ENCODE data around the genes TNFAIP2 and EIF5.

GRCh38 chr14:103122517-103123648 is at the start of gene TNFAIP2:
Gene TNFAIP2 (plus strand): TSS chr14:103123461.
- PRO-cap = bidirectional peak, plus-strand start at chr14:103123465, minus-strand start at chr14:103123349

GRCh38 chr14:103135239-103135928 is 12.1 kb downstream of the TNFAIP2 start:
- PRO-cap = no peak

- PRO-cap = no peak
Measured at GRCh38 chr14:103186896-103187709, 63.8 kb downstream of the TNFAIP2 start.

GRCh38 chr14:103198505-103199166 is 75.4 kb downstream of the TNFAIP2 start:
- PRO-cap = no peak

DNA sequence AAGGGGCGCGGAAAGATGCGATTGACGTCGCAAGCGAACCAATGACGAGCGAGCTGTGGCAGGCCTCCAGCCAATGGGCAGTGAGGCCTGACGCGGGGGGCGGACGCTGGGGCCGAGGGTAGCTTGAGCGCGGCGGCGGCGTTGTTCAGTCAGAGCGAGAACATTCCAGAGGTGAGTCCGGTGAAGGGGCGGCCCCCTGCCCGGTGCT is at the start of gene EIF5:
TSS of gene EIF5 (plus strand) at position 148 of the 208 bp plus-strand sequence.
- PRO-cap = bidirectional peak, plus-strand start at position 154 of the sequence, minus-strand start outside the sequence

- PRO-cap = no peak
Measured at GRCh38 chr14:103341545-103341988, 7.5 kb downstream of the EIF5 start.

DNA sequence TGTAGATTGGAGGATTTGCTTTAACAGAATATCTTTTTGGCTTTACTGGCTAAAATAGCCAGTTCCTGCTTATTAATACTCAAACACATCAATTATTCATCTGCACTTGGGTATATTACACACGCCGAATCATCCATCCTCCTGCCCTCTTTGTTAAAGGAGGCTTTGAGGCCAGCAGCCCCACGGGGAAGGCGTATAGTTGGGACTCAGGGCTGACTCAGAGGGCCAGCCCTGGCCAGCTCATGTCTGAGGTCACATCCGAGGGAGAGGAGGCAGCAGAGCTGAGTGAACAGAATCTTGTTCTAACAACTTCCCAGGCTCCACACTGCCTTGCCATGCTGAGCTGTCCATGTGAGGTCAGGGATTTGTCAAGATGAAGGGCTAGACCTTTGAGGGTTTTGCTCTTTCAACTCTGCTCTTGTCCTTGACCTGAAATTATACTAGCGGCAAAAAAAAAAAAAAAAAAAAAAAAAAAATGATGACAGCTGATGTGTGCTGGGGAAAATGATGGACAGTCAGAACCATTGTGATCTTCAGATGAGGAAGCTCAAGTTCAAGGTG is 12.6 kb upstream of the MARK3 start:
- PRO-cap = bidirectional peak, plus-strand start at position 261 of the sequence, minus-strand start at position 161 of the sequence

DNA sequence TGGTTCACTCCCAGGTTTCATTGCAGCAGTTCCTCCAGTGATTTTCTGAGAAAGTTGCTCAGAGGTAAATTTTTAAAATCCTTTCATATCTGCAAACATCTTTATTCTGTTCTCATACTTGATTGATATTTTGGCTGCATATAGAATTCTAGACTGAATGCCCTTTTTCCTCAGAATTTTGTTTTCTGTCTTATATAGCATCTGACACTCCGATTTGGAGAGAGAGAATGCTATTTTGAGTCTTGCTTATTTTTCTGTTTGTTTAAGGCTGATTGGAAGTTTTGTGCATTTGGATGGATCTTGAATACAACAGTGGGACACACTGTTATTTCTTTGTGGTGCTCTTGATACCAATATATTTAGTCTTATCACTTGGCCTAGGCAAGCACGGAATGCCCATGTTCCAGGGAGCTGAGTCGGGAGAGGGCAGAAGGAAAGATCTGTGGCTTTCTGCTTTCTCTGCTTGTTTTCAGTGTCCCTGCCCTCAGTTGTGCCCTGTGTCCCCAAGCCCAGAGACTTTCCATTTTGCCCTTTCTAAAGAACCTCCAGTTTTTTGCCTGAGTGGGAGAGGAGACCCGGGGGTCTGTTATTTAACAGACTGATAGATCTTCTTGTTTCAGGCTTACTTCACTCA is 10.5 kb downstream of the MARK3 start:
- PRO-cap = no peak

DNA sequence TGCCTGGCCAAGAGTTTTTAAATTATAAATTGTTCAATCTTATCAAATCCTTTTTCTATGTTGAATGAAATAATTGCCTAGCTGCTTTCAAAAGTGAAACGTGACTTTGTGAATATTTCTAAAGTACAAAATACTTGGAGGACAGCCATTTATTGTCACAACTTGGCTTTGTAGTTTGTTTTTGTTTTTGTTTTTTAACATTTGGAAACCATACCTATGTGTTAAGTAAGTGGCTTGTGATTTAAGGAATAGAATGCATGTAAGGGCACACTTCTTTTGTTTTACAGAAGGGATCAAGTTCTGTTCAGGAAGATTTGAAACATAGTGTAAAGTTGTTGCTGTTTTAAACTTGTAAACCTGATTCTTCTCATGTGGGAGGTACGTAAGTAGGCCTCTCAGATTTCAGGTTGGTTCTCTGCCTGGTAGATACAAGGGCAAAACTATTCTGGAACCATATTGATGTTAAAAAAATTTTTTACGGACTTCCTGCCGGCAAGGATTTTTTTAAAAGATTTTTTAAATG is 13.5 kb downstream of the MARK3 start:
- PRO-cap = no peak

GRCh38 chr14:103498051-103498621 is 24.5 kb downstream of the CKB start:
- PRO-cap = no peak

- PRO-cap = no peak
Measured at GRCh38 chr14:103503988-103504450, 18.6 kb downstream of the CKB start.

GRCh38 chr14:103558132-103558802 is 4.2 kb downstream of the BAG5 start:
- PRO-cap = no peak

DNA sequence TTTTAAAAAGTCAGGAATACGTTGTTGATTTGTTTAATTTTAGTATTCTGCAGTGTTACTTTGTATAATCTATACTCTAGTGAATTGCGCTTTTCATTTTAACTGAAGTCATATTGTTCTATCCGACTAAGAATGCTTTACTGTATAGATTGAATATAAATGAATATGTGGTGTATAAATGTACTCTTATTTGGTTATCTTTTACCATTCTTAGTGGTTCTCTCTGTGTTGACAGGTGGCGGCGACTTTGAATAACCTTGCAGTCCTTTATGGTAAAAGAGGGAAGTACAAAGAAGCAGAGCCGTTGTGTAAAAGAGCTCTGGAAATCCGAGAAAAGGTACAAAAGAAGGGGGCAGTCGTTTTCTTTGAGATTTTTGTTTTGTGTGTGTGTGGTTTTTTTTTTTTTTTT is 40.9 kb downstream of the KLC1 start:
- PRO-cap = no peak

GRCh38 chr14:103710688-103711265 is 4.5 kb downstream of the XRCC3 start:
- PRO-cap = no peak

DNA sequence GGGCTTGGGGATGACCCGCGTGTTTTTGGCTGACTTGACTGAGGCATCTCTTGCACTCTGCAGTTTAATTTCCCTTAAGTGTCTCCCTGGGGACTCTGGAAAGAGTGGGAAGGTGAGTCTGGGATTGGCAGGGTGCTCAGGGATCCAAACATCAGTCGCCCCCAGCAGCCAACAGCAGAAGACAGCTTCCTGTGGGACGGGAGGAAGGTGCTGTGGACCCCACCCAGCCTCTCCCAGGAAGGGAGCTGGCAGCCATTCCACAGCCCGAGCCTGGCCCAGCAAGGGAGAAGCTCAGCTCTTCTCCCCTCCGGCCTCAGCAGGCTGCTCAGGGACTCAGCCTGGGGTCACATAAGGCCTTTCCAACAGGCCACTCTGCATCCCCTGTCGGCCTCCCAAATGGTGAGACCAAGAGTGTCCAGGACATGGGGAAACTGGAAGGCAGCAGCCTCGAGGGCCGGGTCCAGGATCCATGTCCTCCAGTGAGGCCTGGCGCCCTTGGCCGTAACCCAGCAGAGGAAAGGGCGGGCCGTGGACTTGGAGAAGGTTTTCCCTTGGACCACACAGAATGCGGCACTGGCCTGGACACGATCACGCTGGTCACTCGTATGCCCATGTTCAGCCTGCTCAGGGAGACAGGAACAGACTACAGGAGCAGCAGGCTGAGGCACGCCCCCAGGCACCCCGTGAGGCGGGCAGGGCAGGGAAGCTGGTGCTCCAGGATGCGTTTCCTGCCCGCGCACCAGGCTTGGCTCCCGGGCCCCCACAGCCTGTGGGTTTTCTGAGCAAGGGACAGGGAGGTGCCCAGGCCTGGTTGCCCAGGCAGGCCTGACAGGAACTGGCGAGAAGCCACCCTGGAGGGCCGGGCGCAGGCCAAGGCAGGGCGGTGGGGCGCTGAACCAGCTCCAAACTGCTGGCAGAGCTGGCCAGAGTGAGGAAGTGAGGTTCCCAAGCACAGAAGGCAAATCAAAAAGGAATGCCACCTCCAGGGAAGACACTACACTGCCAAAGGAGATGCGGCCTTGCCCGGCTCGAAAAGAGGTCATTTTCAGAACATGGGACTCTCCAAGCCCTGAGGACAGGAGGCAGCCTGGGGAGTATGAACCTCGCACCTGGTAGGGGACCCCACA is 3.4 kb downstream of the XRCC3 start:
- PRO-cap = bidirectional peak, plus-strand start at position 637 of the sequence, minus-strand start at position 407 of the sequence; bidirectional peak, plus-strand start at position 829 of the sequence, minus-strand start at position 774 of the sequence

DNA sequence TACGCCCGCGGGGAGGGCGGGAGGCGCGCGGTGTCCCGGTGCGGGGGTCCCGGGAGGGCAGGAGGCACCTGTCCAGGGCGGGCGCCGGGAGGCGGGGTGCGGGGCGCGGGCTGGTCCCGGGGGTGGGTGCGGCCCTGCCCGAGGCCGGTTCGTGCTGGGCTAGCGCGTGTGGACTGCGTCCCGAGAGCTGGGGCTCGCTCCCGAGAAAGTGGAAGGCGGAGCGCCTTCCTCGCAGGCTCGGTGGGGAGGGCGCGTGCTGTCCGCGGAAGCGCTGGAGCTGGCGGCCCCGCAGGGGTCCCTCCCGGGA is 501 bp downstream of the ZFYVE21 start:
- PRO-cap = no peak

DNA sequence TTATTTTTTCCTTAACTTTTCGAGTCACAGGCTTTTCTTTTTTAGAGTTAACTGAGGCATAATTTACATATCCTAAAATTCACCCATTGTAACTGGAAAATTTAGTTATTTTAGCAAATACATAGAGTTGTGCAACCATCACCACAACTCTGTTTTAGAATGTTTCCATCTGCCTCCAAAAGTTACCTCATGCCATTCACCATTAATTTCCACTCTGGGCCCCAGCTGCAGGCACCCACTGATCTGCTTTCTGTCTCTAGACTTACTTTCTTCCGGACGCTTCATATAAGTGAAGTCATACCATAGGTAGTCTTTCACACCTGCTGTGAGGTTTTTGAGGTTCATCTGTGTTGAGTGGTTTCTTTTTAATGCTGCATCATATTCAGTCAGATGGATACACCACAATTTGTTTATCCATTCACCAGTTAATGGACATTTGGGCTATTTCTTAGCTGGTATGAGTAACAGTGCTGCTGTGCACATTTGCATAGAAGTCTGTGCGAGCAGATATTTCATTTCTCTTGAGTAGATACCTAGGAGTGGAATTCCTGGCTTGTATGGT is 48.1 kb downstream of the ZFYVE21 start:
- PRO-cap = no peak

- PRO-cap = no peak
Measured at GRCh38 chr14:103828274-103828662, 19.1 kb downstream of the PPP1R13B start.

- PRO-cap = no peak
Measured at GRCh38 chr14:104224270-104225044, 86.1 kb downstream of the KIF26A start.

DNA sequence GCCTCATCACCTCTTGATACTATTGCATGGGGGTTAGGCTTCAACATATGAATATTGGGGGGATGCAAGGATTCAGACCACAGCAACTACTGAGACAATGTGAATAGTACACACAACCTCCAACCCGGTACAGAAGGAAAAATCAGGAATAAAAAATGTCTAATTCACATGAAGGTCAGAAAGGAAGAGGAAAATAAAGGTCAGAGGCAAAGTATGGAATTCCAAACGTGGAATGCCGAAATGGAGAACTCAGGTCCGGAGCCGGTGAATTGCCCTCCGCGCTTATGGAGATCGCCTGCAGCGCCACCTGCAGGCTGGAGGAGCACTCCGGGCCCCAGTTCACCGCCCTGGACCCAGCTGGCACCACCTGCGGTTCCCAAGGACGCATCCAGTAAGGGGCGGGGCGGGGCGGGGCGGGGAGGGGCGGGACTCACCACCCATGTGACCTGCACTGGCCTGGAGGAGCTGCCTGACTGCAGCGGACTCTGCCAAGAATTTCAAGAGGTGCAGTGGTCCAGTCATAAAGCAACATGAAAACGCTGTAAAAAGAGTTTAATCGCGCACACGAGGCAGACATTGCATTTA is 203.5 kb downstream of the KIF26A start:
- PRO-cap = no peak